ENCODE measurements around a stretch of chr2.

GRCh38 chr2:28334251-28334792 is 58.3 kb upstream of the FOSL2 start:
- PRO-cap = no peak
- CAGE, long polyA plus RNA = no peak

DNA sequence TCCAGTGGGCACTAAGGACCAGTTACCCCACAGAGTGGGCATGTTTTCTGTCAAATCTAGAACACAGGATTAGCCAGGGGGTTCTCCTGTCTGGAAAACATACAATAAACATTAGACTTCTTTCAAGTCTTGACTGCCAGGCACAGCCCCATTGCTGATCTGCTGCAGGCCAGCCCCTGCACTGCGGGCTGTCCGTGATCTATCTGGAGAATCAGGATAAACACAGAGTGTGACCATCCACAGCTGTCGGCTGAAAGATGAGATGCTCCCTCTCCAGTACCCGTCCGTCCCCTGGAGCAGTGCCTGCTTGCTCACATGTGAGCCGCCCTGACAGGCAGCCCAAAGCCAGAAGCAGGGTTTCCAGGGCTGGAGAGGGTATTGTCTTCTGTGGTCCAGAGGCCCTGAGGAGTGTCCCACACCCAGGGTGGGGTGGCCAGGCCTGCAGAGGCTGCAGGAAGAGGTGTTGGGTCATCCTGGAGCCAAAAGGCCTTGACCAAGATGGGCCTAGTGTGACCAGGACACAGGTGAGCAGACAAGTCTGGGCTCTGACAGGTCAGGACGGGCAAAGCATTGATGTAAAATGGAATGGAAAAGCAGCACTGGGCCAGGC is 46.0 kb upstream of the FOSL2 start:
- PRO-cap = no peak
- CAGE, long polyA plus RNA = no peak

GRCh38 chr2:28360445-28361081 is 32.1 kb upstream of the FOSL2 start:
- PRO-cap = unidirectional peak, minus-strand start at chr2:28360505
- CAGE, long polyA plus RNA = no peak

- PRO-cap = no peak
- CAGE, long polyA plus RNA = no peak
These were observed 17.0 kb upstream of the FOSL2 start for GRCh38 chr2:28375751-28376041.

DNA sequence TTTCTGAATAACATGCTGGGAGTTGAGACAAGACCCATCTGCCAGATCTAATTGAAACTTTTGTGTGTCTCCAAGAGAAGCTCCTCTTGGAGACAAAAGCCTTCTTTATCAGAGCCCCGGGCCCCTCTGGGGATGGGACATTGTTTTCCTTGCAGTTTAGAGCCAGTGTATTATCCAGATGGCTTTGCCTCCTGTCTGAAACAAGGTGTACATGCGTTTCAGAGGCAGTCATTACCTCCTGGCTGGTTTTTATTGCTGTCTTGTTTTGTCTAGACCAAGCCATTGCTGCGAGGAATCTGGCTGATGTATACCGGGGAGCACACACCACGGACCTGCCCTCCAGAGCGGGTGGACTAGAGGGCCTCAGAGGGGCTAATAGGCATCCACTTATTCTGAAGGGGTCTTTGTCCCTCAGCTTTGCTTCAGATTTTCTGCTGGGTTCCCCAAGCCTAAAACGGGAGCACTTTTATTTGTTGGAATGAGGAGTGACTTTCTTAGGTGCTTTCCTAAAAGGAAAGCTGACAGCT is 7.9 kb downstream of the FOSL2 start:
- PRO-cap = no peak
- CAGE, long polyA plus RNA = no peak

DNA sequence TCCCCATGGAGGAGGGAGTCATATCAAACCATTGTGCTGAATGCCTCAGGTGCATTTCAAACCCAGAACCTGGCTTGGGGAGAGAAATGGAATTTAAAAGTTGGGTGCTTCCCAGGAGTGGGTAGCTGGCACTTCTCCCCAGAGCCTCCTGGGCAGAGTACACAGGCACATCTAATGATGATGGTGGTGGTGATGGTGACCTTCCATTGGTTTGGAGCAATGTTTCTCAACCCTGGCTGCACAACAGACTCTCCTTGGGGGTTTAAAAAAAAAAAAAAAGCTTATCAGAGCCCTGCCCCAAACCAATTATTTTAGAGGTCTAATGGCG is 8.3 kb downstream of the FOSL2 start:
- PRO-cap = no peak
- CAGE, long polyA plus RNA = no peak

DNA sequence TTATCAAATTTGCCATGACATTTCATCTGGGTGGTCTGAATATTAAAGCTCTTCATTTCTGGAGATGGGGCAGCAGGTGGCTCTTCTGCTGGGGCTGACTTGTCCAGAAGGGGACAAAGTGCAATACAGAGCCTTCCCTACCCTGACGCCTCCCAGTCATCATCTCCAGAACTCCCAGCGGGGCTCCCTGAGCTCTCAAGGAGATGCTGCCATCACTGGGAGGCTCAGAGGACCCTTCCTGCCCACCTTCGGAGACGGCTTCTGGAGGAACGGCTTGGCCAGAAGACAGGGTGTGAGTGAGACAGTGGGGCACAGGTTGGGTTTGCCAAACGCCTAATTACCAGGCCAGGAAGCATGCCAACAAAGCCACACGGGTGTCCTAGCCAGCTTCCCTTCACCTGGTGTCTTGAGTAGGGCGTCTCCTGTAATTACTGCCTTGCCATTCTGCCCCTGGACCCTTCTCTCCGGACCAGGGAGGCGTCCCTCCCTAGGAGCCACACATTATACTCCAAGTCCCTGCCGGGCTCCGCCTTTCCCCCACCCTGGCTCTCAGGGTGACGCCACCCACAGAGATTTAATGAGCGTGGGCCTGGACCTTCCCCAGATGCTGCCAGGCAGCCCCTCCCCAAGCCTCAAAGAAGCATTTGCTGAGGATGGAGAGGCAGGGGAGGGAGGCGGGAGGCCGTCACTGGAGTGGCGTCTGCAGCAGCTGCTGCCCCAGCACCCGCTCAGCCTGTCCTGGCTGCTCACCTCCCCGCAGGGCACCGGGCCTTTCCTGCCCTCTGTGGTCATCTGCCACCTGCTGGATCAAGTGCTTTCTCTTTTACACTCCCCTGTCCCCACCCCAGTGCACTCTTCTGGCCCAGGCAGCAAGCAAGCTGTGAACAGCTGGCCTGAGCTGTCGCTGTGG is 20.5 kb downstream of the FOSL2 start:
- PRO-cap = no peak
- CAGE, long polyA plus RNA = no peak

DNA sequence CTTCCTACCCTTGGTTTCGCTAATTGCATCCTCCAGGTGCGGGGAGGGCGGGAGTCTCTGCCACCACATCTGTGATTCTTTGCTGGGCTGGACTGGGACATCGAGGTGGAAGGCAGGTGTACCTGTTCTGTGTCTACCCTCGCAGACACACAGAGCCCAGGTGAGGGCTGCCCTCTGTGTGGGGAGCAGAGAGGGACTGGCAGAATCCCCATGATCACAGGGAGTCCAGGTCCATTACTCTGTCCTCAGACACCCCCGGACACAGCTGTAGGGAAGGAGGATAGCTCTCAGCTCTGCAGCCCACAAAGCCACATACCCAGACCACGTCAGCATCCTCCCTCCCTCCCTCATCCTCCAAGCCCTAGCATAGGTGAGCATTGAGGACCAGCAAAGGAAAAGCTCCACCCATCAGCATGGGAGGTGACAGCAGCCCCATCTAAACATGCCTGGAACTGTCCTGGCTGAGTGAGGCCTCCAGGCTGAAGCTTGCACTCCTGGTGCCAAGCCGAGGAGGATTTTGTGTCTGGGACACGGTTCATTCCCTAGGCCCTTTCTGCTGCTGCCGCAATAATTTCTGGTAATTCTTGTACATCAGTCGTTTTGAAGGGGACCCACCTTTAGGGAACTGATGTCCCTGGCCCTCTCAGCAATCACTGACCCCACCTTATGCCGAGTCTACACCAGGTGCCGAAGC is 49.9 kb downstream of the PLB1 start:
- PRO-cap = no peak
- CAGE, long polyA plus RNA = no peak

DNA sequence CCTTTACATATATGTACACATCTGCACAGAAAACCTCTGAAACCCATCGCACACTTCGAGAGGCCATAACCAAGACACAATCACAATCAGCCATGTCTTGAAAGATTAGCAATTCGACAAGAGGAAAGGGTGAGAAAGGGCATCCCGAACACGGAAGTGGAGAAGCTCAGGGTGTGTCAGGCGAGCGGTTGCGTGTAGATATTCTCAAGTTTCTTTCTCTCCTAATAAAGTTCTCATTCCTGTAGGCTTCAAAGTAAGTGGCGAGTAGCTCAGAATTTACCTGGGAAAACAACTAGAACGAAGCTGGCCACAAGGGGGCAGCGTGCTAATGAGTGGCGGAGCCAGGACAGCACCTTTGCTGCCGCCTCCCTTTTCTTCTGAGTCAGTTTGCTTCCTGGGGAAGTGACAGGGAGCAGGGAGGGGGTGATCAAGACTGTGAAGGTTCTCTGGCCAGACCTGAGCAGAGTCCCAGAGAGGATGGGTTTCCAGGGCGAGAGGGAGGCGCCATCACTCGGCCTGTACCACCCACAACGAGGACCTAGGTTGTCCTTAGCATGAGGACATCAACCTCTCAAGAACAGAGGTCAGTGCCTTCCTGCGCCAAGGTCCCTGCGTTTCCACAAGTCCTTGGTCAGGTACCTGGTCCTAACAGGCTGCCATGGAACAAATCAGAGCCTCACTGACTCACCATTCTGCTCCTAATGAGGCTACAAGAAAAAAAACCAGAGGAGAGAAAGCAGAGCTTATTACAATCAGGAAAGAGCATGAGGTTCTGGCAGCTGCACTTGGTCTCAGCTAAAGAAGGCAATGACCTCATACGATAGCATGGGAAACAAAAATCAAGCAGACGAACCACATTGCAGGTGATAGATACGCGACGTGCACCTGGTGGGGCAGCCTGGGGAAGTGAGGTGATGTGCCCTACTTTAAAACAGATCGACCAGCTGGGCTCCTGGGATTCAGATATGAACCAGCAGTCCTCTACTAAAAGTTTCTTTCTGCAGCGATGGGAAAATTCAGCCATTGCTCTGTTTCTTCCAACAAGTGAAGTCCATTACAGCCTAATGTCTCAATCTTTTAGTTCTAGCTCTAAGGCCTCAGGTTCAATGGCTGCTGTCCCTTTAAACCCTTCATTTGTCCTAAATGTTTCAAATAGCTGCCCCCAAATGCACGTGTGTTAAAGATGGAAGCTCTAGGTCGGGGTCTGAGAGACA is 98.7 kb downstream of the PLB1 start:
- PRO-cap = unidirectional peak, plus-strand start at position 385 of the sequence
- CAGE, long polyA plus RNA = no peak

GRCh38 chr2:28612210-28612531 is 116.3 kb downstream of the PLB1 start:
- PRO-cap = no peak
- CAGE, long polyA plus RNA = no peak

DNA sequence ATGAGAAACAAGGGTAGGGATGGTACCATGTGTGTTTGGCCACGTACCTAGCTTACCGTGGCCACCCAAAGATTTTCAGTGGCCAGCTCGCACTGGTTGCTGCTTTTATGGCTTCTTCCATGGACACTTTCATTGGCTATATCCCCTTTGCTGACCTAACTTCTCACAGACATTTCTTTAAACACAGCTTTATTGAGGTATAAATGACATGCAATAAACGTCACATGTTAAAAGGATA is 127.6 kb downstream of the PLB1 start:
- PRO-cap = no peak
- CAGE, long polyA plus RNA = no peak

- PRO-cap = no peak
- CAGE, long polyA plus RNA = no peak
These were observed 123.8 kb upstream of the PPP1CB start for GRCh38 chr2:28627658-28628379.

- PRO-cap = no peak
- CAGE, long polyA plus RNA = no peak
These were observed 111.8 kb upstream of the PPP1CB start for GRCh38 chr2:28639830-28640309.

GRCh38 chr2:28663541-28663753 is 88.2 kb upstream of the PPP1CB start:
- PRO-cap = no peak
- CAGE, long polyA plus RNA = no peak

DNA sequence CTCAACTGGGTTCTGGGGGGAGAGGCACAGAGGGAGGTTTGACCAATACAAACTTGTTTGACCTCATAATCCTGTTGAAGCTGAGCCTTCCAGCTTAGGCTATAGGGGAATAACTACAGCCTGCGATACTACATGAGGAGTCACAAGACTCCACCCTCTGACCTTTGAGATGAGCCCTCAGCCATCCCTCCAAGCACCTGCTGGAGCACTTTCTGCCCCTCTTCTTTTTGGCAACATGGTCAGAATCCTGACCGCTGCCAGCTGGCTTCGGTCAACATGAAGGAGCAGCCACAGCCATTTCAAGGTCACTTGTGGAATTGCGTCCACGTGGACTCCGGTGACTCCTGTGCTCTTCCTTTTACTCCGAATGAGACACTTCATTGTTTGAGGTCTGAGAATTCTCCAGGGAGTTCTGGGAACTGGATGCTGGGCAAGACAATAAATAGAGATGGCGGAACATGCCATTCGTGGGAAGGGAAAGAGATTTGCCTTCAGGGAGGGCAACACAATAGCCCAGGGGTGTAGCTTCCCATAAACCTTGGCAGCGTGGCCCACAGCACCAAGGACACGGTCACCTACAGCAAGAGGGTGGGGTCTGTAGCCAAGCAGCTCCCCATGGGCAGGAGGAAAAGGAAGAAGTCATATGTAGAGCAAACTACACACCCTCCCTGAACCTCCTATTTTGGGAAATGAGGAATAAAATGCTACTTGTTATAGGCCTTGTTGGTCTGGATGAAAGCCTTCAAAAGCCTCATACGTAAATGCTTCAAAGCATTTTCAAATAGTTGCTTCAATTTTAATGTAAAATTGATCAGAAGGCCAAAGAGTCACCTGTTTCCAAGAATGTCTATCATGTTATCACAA is 73.3 kb upstream of the PPP1CB start:
- PRO-cap = no peak
- CAGE, long polyA plus RNA = no peak

- PRO-cap = no peak
- CAGE, long polyA plus RNA = no peak
These were observed 1.6 kb upstream of the PPP1CB start for GRCh38 chr2:28750091-28750454.

DNA sequence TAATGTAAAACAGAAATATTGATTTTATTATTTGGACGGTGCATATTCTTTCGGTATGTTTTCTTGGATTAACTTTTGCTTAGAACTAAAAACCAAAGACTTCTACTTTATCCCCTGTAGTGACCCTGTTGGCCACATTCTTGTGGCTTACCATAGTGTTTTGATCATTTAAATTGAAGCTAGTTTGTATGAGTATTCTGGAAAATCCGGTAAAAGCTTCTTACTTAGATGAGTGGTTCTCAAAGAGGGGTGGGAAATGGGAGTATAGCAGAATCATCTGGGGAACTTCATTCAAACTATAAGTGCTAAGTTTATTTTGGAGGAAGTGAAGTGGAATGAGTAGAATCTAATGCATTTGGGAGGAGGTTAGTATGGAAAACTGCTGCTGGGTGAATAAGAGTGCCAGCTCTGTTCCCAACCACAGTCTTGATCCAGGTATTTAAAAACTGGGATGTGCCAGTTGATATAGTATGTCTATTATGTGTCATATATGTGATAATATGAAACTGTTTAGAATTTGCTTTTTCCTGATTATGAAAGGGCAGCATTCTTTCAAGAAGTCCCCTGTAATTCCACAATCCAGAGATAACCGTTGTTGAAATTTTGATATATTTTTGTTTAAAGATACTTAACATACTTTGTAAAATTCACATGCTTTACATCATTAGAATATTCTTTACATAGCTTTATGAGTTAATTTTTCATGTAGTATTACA is 3.9 kb downstream of the PPP1CB start:
- PRO-cap = no peak
- CAGE, long polyA plus RNA = no peak

GRCh38 chr2:28767947-28769121 is 16.7 kb downstream of the PPP1CB start:
- PRO-cap = no peak
- CAGE, long polyA plus RNA = no peak

- PRO-cap = no peak
- CAGE, long polyA plus RNA = no peak
These were observed 14.1 kb downstream of the WDR43 start for GRCh38 chr2:28908670-28908961.

DNA sequence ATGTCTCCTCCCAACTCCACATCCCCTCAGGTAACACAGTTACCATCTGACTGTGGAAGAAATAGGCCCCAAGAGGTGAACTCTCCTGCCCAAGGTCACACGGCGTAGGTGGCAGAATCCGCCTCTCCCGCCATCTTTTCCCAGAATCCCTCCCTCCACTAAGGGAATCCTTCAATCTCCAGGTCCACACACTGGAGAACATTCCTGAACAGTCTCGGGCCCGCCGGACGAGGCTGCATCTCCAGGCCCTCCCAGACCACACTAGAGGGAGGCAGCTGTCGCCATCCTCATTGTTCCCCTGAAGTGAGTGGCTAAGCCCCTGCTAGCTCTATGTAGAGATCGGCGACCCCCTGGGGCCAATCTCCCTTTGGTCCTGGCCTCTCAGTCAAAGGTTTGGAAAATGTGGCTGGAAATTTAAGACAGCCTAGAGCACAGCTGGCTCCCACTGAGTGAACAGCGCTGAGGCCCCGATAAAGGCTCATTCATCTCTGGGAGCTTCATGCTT is 360.1 kb downstream of the CLIP4 start:
- PRO-cap = no peak
- CAGE, long polyA plus RNA = no peak

Measured in B cell (primary cell).